GM23248 (cell line): Measurements from ENCODE around the gene HOXB2.

DNA sequence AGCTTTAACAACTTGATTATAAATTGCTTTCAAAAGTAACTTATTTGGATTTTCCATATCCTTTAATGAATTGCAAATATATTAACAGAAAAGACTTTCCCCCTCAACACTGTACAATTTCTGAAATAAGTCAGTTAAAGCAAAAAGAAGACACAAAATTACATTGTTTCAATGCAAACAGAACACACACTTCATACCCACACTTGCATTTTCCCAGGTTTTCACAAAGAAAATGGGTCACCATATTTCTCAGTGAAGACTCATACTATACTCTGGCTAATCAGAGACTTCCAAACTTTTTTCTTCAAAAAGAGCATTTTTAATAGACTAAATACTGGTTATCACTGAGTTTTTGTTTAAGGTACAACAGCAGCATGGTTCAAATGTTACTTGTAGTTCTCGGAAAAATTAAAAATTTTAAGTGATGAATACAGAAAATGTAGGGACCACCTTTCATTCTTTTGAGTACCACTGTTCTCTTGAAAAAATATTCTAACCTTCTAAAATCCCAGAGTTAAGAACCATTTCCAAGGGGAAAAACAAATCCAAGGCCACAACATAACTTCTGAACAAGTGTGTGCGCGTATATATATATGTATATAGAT, 71.1 kb downstream of the CDC27 start:
- RAMPAGE, long total RNA: no peak

DNA sequence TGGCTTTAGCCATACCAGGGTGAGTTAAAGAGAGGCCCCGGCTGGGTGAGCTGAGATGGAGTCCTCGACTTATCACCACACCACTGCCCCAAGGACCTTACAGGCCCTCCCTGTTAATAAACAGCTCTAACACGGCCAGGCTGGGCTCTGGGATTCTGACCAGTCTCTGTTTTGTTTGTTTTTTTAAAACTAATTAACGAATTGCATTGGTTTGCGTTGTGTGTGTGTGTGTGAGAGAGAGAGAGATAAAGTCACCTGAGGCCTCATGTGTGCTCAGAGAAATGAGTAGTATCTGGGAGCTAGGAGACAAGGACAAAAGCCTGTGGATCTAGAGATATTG, 14.3 kb downstream of the MYL4 start:
- RAMPAGE, long total RNA: no peak

GRCh38 chr17:47310362-47310793, 13.4 kb upstream of the EFCAB13 start:
- RAMPAGE, long total RNA: no peak

DNA sequence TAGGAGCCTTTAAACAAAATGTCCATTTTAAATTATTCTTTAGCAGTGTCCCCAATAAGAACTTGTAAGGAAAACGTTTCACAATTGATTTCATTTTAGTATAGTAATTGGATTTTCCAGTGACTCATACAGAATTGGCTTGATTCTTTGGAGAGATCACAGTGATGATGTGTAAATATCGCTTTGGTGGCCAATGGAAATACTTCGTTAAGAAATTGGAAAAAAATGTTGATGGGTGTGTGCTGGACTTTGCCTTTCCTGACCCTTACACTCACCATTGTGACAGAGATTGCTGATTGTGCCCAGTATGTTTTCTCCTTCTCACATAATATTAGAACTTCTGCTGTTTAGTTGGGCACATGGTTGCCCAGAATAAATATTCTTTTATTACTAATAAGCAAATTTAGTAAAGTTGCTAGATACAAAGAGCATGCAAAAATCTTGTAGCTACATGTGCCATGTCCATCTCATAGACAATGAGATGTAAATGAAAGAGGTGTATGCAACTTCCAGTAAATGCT, 7.4 kb upstream of the EFCAB13 start:
- RAMPAGE, long total RNA: no peak

DNA sequence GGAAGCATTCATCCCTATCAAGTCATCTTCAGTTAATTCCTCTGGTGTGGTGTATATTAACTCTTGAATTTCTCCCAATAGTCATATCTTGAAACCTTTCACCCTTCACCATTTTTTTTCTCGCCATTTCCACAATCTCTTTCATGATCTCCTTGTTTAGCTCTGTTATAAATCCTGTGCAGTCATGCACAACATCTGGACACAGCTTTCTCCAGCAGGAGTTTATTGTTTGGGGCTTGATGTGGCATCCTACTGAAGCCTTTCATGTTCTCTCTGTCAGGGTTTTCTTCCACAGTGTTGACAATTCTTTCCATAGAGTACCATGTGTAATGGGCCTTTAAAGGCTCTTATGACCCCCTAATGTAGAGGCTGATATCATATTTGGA, 93.8 kb downstream of the EFCAB13 start:
- RAMPAGE, long total RNA: no peak

DNA sequence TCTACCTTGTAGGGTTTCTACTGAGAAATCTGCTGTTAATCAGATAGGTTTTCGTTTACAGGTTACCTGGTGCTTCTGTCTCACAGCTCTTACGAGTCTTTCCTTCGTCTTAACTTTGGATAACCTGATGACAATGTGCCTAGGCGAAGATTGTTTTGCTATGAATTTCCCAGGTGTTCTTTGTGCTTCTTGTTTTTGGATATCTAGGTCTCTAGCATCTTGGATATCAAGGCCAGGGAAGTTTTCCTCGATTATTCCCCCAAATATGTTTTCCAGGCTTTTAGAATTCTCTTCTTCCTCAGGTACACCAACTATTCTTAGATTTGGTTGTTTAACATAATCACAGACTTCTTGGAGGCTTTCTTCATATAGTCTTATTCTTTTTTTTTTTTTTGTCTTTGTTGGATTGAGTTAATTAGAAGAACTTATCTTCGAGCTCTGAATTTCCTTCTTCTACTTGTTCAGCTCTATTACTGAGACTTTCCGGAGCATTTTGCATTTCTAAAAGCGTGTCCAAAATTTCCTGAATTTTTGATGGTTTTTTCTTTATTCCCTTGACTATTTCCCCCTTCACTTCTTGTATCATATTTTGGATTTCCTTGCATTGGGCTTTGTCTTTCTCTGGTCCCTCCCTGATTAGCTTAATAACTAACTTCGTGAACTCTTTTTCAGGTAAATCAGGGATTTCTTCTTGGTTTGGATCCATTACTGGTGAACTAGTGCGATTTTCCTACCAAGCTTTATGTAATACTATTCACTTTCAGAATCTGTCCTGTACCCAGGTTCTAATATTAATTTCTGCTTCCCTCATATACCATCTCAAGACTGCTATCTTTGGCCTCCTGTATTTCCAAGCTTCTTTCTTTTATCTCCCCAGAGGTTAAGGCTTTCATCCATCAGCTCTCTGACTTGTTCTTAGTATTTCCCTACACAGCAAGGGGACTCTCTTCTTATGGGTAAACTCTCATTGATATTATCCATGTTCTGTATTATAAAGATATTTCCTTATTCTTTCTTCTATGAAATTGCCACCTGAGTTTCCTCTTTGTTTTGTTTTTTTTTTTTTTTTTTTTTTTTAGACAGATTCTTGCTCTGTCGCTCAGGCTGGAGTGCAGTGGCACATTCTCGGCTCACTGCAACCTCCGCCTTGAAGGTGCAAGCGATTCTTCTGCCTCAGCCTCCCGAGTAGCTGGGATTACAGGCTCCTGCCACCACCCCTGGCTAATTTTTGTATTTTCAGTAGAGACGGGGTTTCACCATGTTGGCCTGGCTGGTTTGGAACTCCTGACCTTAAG, 92.3 kb upstream of the NPEPPS start:
- RAMPAGE, long total RNA: no peak

- RAMPAGE, long total RNA: no peak
Measured at GRCh38 chr17:47493188-47493538, 37.7 kb upstream of the NPEPPS start.

DNA sequence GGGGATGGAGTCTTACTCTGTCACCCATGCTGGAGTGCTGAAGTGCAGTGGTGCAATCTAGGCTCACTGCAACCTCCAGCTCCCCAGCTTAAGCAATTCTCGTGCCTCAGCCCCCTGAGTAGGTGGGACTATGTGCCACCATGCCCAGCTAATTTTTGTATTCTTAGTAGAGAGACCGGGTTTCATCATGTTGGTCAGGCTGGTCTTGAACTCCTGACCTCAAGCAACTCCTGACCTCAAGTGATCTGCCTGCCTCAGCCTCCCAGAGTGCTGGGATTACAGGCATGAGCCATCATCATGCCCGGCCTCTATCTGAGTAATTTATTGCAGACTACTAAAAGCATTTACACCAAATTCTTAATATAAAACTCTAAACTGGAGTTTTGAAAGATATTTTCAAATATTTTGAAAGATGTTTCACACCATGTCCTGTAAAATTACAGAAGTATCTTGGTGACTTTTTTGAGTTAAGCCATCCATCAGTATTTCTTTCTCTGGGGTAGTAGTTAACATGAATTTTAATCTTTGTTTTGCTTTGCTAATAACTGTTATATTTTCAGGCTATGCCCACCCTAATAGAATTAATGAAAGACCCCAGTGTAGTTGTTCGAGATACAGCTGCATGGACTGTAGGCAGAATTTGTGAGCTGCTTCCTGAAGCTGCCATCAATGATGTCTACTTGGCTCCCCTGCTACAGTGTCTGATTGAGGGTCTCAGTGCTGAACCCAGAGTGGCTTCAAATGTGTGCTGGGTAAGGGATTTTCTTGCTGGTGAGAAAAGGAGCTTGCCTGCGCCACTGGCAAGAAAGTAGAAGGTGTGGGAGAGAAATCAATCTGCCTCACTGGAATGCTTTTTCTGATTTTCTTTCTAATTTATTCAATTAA, 19.6 kb downstream of the KPNB1 start:
- RAMPAGE, long total RNA: no peak

DNA sequence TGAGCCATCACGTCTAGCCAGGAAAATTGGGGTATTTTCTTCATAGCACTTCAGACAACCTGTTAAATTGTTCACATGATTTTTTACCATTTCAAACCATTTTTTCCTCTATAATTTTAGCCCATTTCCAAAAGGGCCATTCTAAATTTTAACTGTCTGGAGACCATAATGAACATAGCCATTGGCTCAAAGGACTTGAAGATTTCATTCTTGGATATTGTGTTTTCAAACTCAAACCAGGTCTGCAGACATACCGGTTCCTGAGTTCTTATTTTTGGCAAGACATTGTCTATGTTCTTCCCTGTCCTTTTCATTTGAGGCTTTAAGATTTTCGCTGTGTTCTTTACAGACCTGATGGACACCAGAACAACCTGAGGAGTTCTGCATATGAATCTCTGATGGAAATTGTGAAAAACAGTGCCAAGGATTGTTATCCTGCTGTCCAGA, 21.3 kb upstream of the TBKBP1 start:
- RAMPAGE, long total RNA: no peak

- RAMPAGE, long total RNA: no peak
Measured at GRCh38 chr17:47896983-47898160, 1.3 kb downstream of the SP2 start.

DNA sequence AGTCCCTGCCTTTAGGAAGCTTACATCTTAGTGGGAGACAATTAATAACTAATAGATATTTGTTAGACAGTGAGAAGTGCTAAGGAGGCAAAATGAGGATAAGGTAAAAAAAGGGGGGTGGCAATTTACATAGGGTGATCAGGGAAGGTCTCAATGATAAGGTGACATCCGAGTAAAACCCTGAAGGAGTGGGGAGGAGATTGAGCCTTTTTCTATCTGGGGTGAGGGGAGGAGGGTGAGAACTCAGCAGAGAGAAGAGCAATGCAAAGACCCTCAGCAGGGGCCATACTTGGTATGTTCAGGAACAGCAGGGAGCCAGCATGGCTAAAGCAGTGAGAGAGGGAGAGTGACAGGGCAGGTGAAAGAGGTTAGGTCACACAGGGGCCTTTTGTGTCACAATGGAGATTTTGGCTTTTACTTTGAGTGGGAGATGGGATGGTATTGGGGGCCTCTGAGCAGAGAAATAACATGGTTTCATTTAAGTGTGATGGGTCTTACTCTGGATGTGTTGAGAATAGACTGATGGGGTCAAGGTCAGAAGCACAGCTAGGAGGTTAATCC, 6.0 kb downstream of the SP2 start:
- RAMPAGE, long total RNA: no peak

GRCh38 chr17:47915938-47917146, 20.3 kb downstream of the SP2 start:
- RAMPAGE, long total RNA: no peak

- RAMPAGE, long total RNA: no peak
Measured at GRCh38 chr17:47945029-47946066, 4.0 kb downstream of the PNPO start.

- RAMPAGE, long total RNA: no peak
Measured at GRCh38 chr17:47967532-47968186, 3.3 kb upstream of the CDK5RAP3 start.

DNA sequence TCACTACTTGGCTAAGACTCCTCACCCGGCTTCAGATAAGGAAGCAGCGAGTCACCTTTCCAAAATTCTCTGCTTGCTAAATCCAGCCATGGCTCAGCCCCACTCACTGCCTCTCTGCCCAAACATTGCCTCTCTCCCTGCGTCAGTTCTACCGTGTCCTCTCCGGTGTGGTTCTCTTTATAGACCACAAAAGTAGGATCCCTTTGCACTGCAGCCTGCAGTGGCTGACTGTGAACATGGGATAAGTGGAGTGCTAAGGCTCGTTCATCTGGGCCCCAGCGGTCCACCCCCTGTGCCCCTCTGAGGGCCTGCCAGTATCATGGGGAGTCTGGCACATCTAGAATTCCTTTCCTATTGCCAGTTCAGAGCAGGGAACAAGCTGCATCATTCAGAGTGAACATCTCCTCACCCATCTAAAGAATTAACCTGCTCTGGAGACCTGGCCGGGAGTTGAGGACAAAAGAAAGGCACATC, 13.1 kb downstream of the CDK5RAP3 start:
- RAMPAGE, long total RNA: no peak

- RAMPAGE, long total RNA: no peak
Measured at GRCh38 chr17:48112979-48113658, 5.6 kb downstream of the SNX11 start.

- RAMPAGE, long total RNA: no peak
Measured at GRCh38 chr17:48310692-48311489, 119.1 kb downstream of the SKAP1 start.

DNA sequence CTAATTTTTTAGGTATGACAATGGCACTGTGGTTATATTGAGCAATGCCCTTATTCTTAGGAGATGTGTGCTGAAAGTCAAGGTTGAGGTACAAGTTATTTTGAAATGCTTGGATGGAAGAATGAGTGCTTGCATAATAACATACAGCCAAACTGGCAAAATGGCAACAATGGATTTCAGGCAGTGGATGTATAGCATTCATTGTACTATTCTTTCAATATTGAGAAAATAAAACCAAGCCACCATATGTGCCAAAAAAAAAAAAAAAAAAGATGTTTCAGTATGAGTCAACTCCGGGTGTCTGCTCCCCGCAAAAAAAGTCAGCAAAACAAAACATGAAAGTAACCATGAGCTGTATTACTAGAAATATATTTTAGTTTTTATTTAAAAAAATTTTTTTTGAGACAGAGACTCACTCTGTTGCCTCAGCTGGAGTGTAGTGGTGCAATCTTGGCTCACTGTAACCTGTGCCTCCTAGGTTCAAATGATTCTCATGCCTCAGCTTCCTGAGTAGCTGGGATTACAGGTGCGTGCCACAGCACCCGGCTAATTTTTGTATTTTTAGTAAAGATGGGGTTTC, 19.8 kb downstream of the HOXB1 start:
- RAMPAGE, long total RNA: no peak

DNA sequence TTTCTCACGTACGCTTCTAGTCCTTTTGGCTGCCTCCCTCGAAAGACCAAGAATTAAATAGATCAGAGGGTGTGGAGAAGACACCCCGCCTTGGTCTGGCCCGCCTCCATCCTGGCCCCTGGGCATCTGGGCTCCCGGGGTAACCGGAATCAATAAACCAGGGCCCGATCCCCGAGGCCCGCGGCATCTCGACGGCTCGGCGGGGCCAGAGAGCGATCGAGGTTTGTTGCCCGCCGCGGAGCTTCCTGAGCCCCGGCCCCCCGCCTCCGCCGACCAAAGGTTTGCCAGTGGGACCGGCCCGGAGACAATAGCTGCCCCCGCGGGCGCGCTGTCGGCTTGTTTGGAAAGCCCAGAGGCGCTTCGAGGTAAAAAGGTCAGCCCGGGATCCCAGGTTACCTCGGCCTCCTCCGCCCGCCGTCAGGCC, 3.9 kb downstream of the HOXB1 start:
- RAMPAGE, long total RNA: no peak

- RAMPAGE, long total RNA: no peak
Measured at GRCh38 chr17:48544972-48545469, at the start of gene HOXB2. TSS of gene HOXB2 (minus strand) at chr17:48545109.